Mammary microvascular endothelial cell (primary cell): ENCODE measurements around a stretch of chr22.

DNA sequence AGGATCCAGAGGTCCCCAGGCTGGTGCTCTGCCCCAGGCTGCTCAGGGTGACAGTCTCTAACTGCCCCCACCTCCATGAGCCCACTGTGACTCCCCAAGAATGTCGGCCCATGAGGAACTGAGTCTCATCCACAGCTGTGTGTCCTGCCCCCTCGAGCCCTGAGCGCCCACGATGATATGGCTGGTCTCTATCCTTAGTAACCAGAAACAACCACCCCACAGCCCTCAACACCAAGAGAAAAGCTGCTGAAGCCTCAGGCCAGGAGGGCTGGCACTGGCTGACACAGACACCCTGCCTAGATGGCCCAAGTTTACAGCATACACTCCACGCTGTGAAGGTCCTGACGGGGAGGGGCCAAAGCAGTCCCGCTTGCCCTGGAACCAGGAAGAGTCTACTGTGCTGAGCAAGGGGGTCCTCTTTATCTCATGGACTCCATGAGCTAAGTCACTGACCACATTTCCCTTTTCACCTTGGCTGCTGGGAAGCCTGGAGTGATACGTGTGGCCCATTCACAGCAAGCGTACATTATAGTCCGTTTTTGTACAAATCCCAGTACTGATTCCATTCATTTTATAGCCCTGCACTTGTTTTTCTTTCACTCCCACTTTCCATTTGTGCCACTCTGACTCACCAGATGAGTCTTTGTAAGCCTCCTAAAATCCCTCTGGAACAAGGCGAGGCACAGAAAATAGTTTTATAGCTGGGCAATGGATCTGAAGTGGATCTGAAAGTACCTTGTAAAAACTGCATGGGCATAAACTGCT lies 5.9 kb upstream of the POLDIP3 start:
- RAMPAGE, long total RNA, result no peak

- RAMPAGE, long total RNA, result no peak
Measured at GRCh38 chr22:42623661-42624186, 9.0 kb upstream of the POLDIP3 start.

DNA sequence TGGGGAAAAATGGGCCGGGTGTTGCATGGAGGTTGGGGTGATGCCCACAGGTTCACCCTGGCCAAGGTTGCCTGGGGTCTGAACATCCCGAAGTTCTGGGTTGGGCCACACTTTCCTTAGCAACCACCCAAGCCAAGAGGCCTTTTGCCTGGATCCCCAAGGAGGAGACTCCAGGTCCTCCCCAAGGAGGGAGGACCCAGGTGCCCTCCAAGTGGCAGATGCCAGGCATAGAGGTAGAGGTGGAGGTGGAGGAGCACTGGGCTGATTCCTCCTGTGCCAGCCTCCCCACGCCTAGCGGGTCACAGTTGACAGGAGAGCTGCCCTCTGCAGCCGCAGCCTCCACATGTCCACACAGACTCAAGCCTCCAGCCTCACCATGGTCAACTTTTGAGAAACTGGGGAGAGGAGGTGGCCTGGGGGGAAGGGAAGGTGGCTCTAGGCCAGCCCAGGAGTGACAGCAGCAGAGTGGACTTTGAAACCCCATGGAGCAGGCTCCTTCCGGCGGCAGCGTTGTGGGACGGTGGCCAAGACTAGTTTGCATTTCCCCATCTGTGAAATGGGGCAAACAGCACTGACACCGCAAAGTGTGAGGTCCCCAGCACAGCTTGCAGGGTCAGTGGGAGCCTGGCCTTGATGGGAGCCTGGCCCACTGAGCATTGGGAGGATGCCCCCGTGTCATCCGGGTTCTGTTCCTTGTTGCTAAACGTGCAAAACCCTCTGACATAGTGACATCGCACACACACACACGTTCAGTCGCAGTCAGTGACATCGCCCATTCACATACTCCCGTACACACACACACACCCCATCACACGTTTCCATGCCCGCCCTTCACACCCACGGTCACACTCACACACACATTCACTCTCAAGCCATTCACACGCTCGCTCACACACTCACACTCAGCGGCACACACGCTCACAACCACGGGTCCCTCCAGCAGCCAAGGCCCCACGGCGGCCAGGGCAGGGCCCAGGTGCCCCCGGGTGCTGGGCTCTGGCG lies 841 bp downstream of the CYB5R3 start:
- RAMPAGE, long total RNA, result no peak

- RAMPAGE, long total RNA, result no peak
Measured at GRCh38 chr22:42683174-42683960, 34.2 kb upstream of the CYB5R3 start.

DNA sequence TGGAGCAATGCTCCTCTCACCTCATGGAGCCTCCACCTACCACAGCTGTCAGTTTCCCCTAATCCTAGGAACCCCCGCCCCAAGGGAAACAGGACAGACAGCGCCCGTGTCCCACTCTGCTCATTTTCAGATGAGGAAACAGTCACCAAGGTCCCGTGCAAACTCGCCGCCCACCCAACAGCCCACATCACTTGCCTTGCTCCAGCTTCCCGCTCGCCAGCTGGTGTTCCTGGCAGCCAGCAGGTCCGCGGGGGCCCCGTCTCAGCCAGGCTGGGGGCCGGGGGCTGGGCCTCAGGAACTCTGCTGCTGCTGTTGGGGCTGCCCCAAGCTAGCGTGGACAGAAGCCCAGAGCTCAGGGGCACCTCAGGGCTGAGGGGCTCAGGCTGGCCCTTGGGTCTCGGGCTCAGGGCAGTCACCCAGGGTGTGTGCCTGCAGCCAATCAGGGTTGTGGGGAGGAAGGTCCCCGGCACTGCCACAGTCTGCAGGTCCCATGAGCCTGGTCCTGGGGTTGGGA lies 65.4 kb downstream of the ARFGAP3 start:
- RAMPAGE, long total RNA, result no peak

DNA sequence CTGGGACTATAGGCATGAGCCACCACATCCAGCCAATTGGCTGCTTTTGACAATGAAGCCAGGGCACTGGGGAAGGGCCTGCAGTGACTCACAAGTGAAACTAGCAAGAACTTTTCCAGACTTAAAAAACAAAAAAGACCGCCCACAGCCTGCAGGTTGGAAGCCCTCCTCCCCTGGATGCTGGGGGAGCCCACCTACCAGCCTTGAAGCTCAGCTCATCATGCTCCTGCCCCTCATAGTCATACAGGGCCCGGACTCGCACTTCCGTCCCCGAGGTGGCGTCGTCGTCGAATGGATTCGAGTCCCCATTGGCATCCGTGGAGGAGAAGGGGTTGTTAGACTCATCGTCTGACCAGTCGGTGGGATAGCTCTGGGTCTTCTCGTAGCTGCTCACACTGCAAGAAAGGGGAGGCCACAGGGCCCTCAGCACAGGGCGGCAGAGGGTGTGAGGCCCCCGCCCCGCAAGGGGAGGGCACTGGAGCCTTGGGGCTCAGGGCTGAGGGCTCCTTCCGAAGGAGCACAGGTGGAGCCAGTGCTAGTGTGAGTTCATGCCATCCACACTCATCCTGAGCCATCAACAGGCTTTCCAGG lies 19.0 kb upstream of the ARFGAP3 start:
- RAMPAGE, long total RNA, result no peak

- RAMPAGE, long total RNA, result no peak
Measured at GRCh38 chr22:42889119-42889886, 32.2 kb upstream of the ARFGAP3 start.

GRCh38 chr22:42901677-42902306 lies 44.7 kb upstream of the ARFGAP3 start:
- RAMPAGE, long total RNA, result no peak

GRCh38 chr22:42929323-42929814 lies 72.3 kb upstream of the ARFGAP3 start:
- RAMPAGE, long total RNA, result no peak

DNA sequence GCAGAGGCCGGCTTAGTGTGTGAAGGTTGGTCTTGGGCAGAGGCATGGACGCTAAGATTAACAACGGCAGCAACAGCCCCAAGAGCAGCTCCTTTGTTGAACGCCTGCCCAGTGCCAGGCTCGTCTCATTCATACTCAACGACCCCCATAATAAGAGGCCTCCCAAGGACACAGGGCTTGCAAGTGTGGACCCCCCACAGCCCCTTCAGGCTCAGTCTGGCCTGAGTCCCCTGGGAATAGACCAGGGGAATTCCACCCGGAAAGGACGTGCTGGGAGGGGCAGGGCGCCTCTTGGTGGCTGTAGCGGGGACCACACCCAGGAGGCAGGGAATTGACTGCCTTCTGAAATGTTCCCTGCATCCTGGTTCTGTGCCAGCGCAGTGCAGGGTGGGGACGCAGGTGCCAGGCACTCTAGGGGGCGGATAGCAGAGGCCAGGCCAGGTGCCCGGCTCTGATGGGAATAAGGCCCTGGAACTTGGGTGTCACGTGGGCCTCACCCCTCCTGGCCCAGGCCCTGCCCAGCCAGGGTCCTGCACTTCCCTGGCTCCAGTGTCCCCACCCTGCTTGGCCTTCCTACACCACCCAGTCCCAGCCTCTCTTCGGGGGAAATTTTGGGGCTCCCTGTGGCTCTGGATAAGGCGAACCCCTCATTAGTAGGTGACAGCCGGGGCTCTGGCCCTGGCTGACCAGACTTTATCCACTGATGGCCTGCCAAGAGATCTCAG lies 8.5 kb downstream of the TSPO start:
- RAMPAGE, long total RNA, result no peak

DNA sequence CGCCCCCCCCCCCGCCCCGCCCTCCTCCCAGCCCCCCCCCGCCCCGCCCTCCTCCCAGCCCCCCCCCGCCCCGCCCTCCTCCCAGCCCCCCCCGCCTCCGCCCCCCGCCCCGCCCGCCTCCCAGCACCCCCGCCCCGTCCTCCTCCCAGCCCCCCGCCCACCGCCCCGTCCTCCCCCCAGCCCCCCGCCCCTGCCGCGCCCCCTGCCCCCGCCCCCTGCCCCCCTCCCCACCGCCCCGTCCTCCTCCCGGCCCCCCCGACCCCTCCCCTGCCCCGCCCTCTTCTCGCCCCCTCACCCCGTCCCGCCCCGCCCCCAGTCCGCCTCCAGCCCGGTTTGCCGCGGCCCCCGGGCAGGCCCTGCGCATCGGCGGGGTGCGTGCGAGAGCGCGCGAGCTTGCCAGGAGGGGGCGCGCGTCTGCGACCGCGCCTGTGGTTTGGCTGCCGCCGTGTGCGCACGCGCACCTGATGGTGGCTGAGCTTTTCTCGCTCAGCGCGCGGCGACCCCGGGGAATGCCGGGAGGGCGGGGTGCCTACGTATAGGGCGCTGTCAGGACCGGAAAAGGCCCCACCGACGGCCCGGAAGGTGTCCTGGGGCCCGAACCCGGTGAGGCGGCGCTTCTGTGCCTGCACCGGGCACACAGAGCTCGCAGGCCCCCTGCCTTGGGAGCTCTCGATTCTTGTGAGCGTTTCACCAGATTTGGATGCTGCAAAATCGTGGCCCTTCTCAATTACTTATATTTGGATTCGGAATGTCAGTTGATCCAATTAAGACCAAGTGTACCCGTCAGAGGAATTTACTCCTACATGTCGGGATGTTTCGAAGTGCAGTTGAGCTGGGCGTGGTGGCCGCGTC lies 471 bp upstream of the TTLL12 start:
- RAMPAGE, long total RNA, result no peak

GRCh38 chr22:43227211-43227562 lies 40.3 kb upstream of the TTLL12 start:
- RAMPAGE, long total RNA, result no peak

GRCh38 chr22:43275755-43276125 lies 67.4 kb downstream of the SCUBE1 start:
- RAMPAGE, long total RNA, result no peak

- RAMPAGE, long total RNA, result no peak
Measured at GRCh38 chr22:43319676-43320284, 23.4 kb downstream of the SCUBE1 start.

DNA sequence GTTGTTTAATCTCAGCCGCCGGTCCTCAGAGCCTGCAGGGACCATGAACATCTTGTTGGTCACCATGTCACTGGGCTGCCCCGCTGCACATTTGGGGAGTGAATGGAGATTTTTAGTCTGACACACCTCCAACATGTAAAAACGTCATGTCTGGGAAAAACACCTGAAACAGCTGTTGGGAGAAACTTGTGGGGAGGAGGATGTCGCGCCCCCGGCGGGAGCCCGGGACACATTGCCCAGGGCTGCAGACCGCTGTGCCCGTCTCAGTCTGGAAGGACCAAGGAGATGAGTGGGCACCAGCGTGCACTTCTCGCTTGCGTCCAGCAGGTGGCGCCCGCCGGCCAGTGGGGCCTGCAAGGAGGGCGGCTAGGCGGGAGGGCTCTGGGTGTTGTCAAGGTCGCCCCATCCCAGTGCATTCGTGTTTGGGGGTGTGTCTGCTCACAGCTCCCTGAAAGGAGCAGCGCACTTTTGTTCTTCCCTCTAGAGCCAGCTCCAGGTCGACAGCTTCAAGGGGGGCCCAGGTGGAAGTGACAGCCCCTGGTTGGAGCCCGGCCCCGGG lies 23.5 kb upstream of the MPPED1 start:
- RAMPAGE, long total RNA, result no peak

DNA sequence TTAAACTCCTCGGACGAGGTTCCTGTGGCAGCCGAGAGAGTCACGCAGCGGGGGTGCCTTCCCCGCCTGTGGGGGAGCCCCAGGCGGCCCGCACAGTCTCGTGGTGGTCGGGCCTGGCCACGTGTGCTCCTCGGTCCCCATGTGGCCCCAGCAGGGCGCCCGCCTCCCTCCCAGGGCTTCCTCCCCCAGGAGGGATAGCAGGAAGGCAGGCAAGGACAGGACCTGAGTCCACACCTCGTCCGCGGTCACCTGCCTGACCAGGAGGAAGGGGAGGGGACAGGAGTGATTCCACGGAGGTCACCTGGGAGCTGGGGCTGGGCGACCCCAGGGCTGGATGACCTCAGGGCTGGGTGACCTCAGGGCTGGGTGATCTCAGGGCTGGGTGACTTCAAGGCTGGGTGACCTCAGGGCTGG lies 12.1 kb upstream of the MPPED1 start:
- RAMPAGE, long total RNA, result no peak

- RAMPAGE, long total RNA, result no peak
Measured at GRCh38 chr22:43530875-43531457, 119.2 kb downstream of the MPPED1 start.

DNA sequence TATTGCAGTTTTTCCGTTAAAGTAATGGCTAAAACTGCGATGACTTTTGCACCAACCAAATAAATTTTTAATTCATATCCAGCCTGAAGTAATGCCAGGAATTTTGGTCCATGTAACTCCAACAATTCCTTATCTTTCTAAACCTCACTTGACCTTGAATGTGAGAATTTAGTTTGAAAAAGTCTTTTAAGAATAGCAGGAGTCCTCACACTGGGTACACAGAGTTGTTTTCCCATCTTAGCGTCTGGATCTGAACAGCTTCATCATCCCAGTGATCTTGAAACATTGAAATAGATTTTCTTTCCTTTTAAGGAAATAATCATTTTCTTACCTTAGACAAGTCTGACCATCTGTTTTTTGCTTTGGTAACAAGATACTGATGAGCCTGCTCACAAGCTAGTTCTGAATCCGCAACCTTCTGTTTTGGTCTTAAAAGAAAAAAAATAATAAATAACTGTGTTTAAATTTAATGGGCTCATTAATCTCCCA lies 196.6 kb downstream of the EFCAB6 start:
- RAMPAGE, long total RNA, result no peak

DNA sequence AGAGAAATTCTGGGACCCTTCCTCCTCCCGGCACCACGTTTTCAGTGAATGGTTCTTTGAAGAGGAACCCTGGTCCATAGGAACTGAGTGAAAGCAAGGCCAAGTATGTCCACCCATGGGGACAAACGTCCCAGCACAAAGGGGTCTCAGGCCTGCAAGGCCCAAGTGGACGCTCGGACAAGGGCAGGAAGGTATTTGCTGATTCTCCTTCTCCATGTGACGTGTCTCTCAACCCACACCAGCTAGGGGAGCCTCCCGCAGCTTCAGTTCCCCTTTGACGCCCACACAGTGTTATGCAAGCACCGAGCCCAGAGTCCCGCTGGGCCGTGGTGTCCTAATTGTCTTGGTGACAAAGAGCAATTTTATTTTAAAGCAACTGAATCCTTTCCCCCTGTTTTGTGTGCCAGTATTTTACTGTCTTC lies 8.4 kb upstream of the PARVG start:
- RAMPAGE, long total RNA, result no peak

- RAMPAGE, long total RNA, result no peak
Measured at GRCh38 chr22:44330548-44331779, 18.2 kb upstream of the SHISAL1 start.